Cardiac fibroblast (primary cell): ENCODE measurements around the genes SNX9 and SERAC1.

DNA sequence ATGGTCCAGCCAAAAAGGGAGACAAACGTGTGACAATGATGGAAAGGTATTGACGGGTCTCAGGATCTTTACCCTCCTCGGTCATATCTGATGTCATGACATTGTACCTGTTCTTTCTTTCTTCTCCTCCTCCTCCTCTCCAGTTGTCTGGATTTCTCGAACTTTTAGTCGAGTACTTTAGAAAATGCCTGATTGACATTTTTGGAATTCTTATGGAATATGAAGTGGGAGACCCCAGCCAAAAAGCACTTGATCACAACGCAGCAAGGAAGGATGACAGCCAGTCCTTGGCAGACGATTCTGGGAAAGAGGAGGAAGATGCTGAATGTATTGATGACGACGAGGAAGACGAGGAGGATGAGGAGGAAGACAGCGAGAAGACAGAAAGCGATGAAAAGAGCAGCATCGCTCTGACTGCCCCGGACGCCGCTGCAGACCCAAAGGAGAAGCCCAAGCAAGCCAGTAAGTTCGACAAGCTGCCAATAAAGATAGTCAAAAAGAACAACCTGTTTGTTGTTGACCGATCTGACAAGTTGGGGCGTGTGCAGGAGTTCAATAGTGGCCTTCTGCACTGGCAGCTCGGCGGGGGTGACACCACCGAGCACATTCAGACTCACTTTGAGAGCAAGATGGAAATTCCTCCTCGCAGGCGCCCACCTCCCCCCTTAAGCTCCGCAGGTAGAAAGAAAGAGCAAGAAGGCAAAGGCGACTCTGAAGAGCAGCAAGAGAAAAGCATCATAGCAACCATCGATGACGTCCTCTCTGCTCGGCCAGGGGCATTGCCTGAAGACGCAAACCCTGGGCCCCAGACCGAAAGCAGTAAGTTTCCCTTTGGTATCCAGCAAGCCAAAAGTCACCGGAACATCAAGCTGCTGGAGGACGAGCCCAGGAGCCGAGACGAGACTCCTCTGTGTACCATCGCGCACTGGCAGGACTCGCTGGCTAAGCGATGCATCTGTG lies 117.0 kb downstream of the TMEM242 start:
- RRBS = no CpG with 5 or more reads among the region's 39 CpGs

DNA sequence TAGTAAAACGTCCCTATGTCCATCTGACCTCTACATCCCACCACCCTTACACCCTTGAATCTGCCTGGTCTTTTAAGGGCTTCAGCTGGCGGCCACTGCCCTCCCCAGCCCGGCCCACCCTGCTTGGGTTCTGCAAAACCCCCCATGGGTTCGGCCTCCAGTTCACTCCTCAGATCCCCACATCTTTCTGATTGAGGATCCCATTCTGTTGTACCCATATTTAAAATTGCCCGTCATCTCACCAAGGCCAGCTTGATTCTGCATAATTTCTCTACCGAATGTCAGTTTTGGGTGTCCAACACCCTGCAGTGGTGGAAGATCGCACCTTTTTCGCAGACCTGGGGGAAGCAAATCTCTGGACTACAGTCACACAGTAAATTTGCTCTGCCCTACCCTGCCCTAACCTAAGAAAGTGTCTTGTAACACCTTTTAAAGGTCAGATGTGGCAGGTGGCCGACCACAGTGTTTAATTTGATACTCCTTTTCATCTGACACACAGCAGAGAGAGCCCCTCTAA lies 110.1 kb downstream of the TMEM242 start:
- RRBS = no CpG with 5 or more reads among the region's 9 CpGs

GRCh38 chr6:157216742-157217214 lies 106.5 kb downstream of the TMEM242 start:
- RRBS = no CpG with 5 or more reads among the region's 13 CpGs

GRCh38 chr6:157225797-157225996 lies 97.6 kb downstream of the TMEM242 start:
- RRBS = no CpG with 5 or more reads among the region's 3 CpGs

DNA sequence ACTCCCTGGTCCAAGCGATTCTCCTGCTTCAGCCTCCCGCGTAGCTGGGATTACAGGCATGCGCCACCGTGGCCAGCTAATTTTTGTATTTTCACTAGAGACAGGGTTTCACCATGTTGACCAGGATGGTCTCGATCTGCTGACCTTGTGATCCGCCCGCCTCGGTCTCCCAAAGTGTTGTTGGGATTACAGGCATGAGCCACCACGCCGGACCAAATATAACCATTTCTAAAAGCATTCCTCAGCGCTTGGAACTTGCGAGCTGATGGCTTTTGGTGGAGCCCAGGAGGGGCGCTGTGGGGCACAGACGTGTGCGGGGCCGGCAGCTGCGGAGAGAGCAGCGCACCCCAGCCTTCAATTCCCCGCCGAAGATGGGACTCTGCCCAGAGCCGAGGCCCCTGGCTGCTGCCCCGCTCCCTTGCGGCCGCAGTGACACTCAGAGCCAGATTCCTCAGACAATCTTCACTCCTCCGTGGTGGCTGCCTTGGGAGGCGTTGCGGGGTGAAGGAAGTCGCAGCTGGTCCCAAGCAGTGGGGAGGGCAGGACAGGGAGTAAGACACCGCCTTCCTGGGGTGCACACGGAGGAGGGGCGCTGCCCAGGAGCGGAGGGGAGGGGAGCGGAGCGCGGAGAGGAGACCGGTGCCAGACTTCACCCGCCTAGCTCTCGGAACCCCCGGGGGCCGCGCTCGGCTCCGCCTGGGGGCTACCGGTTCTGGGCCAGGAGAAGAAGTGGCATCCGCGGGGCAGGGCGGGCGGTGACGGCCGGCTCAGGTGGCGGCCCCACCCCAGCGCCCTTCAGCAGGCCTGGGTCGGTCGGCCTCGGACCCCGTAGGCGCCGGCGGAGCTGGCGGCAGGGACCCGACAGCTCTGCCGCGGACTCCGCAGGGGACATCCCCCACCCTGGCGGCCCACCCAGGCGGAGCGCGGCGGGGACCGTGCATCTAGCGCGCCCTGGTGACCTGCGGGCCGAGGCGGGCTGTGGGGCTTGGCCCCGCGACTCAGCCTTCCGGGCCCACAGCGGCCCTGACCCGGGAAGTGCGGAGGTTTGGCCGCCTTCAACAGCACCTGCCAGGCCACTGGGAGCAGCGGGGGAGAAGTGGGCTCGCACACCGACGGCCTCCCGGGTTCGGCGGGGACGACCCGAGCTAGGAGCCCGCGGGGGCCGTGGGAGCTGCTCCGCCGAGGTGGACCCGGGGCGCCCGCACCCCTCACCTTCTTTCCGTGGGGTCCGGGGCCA lies 87.5 kb downstream of the TMEM242 start:
- RRBS = 2% methylated on average over 34 of the region's 102 CpGs

DNA sequence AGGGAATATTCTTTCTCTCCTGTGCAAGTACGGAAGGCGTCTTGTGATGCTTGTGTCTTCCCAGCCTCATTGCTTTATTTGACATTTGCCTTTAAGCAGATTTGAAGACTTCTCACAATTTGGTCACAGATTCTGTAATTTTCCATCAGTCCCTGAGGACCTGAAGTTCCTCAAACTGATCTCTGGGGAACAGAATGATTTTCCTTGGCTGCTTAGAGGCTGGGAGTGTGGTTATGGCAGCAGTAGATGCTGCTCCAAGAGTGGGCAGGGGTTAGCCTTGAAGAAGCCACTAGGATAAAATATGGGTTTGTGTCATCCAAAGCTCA lies 26.1 kb upstream of the ZDHHC14 start:
- RRBS = no CpG with 5 or more reads among the region's 2 CpGs

GRCh38 chr6:157405842-157406321 lies 24.9 kb downstream of the ZDHHC14 start:
- RRBS = no CpG with 5 or more reads among the region's 8 CpGs

- RRBS = no CpG with 5 or more reads among the region's 10 CpGs
Measured at GRCh38 chr6:157539955-157540458, 159.0 kb downstream of the ZDHHC14 start.

DNA sequence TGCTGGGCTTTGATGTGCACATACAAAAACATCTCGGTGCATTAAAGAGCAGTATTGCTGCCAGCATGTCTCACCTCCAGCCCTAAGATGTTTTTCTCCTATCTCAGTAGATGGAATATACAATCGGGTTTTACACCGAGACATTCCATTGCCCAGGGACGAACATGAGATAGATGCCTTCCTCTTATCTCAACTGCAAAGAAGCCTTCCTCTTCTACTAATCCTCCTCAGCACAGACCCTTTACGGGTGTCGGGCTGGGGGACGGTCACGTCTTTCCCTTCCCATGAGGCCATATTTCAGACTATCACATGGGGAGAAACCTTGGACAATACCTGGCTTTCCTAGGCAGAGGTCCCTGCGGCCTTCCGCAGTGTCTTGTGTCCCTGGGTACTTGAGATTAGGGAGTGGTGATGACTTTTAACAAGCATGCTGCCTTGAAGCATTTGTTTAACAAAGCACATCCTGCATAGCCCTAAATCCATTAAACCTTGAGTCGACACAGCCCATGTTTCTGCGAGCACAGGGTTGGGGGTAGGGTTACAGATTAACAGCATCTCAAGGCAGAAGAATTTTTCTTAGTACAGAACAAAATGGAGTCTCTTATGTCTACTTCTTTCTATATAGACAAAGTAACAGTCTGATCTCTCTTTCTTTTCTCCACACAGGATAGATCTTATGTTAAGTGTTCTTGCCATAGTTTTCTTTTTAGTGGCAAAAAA lies 70.4 kb upstream of the SNX9 start:
- RRBS = no CpG with 5 or more reads among the region's 12 CpGs

DNA sequence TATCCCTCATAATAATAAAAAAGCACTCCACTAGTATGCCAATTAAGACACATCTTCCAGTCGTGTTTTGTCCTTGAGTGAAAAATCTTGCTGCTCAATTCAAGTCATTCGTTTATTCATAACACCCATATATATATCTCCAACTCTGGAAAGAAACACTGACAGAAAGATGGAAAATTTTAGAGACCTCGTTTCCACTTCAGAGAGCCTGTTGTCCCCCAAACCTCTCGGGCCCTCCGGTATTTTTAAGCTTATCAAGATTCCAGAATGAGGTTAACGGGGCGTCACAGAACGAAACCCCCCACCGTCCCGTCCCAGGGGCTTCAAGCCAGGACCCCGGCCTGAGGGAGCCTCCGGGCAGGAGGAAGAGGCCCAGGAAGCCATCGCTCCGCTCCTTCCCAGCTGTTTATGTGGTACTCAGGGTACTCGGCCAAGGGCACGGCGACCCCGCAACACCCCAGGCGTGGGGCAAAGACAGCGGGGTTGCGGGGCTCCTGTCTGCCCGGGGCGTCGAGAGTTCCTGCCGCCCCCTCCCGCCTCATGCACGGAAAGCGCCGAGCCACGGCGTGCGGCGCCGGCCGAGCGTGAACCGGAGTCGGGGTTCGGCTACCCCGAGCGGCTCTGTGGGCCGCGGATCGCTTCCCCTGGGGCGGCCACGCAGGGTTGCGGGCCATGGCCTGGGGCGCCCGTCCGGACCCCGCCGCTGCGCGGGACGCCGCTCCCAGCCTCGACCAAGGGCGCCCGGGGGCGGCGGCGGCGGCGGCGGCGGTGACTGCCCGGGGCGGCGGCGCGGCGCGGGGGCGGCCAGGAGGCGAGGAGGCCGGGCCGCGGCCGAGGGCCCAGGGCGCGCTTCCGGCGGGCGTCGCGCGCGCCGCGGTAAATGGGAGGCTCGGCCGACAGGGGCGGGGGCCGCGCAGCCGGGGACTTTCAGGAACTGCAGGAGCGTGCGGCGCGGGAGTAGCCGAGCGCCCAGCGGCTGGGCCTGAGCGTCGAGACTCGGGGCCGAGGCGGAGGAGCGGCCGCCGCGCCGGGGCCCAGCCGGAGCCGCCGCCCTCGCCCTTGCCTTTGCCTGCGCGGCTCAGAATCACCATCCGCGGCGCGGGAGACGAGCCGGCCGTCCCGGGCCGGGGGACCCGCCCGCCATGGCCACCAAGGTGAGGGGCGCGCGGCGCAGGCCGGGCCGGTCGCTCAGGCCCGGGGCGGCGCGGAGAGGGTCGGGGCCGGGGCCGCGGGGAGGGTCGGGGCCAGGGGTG lies at the start of gene SNX9:
SNX9 (plus strand) TSS at position 954 of the 1,253 bp plus-strand sequence.
- RRBS = 1% methylated on average over 90 of the region's 146 CpGs

DNA sequence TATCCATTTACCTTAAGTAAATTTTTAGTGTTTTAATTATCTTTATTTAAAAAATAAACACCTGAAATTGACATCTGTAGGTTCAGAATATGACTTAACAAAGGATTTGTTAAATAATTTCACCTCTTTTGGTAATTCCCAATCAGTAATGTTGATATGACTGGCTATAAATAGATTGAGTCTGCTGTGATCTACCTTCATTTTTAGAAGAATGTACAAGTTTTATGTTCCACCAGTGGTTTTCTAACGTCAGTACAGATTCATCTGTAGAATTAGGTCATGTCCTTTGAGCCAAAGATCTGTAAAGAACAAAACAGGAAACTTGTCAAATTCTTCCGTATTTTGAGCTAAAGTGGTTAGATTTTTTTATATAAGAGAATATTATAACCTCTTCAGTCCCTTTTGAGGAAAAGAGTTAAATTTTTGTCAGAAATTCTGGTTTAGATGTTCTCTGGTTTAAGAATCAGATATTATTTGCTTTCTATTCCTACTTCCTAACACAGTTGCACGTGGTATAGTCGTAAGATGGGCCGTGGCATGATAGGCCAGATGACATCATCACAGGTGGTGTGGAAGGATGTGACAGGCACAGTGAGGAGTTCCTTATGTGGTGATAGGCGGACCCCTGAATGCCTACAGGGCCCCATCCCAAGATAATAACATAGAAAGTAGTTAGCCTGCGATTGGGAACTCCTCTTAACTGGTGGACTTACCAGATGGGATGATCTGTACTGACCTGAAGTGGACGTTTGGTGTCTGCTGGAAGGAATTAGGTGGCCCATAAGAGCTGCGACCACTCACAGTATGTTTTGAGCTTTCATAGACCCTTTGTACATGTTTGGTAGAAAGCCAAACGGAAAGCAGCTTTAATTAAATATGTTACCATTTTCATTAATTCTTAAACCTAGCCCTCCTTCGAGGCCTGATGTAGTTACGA lies 62.3 kb downstream of the SNX9 start:
- RRBS = no CpG with 5 or more reads among the region's 12 CpGs

- RRBS = no CpG with 5 or more reads among the region's 16 CpGs
Measured at GRCh38 chr6:157891309-157892471, 68.6 kb downstream of the SNX9 start.

DNA sequence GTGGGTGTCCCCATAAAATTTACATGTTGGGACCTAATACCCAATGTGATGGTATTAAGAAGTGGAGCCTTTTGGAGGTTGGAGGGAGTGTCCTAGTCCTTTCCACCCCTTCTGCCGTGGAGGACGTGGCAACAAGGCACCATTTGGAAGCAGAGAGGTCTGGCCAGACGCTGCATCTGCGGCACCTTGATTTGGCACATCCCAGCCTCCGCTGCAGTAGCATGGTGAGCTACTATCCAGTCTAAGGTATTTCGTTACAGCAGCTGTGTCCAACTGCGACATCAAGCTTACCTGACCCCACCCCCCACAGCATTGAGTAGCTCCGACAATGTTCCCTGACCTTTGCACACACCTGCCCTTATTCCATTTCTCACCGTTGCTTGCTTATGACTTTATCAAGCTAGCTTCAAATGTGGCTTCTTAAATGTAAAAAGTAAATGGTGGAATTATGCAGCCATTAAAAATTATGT lies 29.8 kb upstream of the SYNJ2 start:
- RRBS = no CpG with 5 or more reads among the region's 9 CpGs

DNA sequence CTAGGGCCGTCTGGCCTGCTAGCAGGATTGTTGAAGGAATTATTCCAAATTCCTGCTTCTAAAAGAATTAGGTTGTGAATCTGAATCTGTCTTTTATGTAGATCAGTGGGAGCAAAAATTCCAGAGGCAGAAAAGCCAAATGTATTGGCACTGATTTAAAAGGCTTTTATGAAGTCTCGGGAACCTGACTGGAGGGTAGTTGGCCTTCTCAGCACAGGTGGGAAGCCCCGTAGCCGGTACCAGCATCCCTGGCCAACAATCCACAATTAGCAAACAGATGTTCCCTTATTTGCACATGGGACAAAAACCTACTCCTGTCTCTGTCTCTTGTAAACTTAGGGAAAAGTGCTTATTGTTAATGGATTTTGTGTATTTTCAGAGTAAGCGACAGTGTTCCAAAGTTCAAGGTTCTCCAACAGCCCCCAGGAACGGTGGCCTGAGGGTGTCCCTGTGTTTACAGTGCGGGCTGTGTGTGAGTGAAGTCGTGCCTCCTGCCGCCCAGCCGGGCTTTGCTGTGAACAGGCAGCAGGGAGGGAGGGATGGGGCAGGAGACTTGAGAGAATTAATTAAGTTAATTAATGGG lies 3.7 kb downstream of the SYNJ2 start:
- RRBS = no CpG with 5 or more reads among the region's 10 CpGs

- RRBS = no CpG with 5 or more reads among the region's 16 CpGs
Measured at GRCh38 chr6:158032111-158032648, 50.5 kb downstream of the SYNJ2 start.

GRCh38 chr6:158086426-158087463 lies 81.3 kb downstream of the SERAC1 start:
- RRBS = no CpG with 5 or more reads among the region's 41 CpGs

DNA sequence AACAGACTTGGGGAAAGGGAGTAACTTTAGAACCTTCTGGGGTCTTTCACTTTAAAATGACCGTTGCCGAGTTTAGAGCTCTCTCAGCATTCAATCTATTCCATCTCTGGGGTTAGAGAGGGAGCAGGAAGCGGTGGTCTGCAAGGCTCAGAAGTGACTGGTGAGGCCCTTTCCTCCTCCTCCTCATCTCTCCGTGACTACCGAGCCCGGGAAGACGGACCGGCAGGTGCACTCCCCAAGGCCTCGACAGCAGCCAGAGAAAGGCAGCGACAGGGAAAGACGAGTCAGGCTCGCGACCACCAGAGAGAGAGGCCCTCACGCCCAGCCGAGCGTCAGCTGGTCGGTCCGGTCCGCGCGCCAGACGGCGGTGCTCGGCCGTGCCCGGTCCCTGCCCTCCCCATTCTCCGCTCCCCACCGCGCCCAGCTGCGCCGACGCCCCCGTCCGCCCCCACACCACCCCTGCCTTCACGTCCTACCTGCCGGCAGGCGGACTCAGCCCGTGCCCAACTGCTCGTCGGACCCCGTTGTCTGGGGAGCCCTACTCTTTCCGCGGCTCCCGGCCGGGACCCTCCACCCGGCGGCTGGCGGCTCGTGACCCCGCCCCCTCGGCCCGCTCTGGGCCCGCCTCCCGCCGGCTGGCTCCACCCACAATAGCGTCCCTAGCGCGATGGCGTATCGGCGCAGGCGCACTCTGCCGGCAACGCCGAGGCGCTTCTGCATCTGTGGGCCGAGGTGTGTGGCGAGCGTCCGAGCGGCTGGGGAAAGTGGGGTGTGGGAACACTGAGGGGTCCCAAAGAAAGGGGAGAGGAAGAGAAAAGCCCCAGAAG lies at the start of gene SERAC1:
SERAC1 (minus strand) TSS at position 599 of the 827 bp plus-strand sequence.
- RRBS = 1% methylated on average over 34 of the region's 71 CpGs

DNA sequence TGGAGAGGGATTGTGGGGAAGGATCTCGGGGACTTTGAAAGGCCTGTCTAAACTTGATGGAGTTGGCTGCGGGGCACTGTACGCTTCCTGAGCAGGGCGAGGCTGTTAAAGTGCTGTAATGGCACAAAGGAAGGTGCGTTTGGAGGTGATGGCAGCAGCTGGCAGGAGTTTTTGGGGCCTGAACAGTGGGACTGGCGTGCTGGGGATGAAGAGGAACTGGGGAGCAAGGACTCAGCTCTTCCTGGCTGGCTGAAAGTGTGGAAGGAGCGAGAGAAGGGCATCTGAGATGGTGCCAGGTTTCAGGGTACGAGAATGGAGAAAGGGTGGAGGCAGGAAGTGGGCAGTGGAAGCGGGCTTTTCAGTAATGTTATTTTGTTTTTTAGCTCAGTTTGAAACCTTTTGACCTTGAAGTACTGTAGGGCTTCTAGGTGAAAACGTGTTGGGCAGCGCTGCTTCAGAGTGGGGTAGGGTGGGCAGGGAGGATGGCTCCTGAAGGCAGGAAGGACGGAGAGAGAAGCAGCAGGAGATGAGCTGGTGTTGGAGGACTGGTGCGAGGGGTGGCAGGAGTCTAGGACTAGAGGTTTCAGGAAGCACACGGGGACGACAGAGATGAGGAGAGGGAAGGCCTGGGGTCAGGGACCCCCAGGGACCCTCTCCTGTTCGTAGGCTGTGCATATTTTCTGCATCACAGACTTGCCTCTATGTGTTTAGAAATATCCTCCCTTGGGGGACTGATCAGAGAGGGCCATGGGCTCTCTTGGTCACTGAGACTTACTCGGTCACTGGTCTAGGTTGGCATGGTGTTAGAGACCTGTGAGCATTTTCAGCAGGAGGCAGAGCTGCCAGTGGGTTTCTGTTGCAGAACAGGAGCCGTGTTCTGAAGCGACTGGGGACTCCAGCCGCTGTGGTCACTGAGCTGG lies 8.2 kb downstream of the TMEM181 start:
- RRBS = no CpG with 5 or more reads among the region's 20 CpGs

DNA sequence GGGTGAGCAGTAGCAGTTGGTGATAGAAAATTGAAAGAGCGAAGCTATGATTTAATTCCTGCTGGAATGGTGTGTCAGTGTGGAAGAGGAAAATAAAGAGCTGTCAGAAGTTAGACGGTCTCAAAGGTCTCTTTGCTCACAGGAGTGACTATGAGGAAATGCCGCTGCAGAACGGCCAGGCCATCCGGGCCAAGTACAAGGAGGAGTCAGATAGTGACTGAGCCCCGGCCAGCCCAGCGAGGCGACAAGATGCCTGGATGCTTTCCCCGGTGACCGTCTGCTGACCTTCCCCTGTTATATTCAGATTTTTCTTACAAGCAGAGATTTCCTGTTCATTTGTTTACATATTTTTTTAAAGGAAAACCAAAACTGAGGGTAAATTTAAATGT lies 12.9 kb downstream of the DYNLT1 start:
- RRBS = 4% methylated on average over 4 of the region's 10 CpGs

GRCh38 chr6:158635319-158636158 lies 9.0 kb downstream of the DYNLT1 start:
- RRBS = no CpG with 5 or more reads among the region's 11 CpGs